ENCODE measurements around a stretch of chr17.

DNA sequence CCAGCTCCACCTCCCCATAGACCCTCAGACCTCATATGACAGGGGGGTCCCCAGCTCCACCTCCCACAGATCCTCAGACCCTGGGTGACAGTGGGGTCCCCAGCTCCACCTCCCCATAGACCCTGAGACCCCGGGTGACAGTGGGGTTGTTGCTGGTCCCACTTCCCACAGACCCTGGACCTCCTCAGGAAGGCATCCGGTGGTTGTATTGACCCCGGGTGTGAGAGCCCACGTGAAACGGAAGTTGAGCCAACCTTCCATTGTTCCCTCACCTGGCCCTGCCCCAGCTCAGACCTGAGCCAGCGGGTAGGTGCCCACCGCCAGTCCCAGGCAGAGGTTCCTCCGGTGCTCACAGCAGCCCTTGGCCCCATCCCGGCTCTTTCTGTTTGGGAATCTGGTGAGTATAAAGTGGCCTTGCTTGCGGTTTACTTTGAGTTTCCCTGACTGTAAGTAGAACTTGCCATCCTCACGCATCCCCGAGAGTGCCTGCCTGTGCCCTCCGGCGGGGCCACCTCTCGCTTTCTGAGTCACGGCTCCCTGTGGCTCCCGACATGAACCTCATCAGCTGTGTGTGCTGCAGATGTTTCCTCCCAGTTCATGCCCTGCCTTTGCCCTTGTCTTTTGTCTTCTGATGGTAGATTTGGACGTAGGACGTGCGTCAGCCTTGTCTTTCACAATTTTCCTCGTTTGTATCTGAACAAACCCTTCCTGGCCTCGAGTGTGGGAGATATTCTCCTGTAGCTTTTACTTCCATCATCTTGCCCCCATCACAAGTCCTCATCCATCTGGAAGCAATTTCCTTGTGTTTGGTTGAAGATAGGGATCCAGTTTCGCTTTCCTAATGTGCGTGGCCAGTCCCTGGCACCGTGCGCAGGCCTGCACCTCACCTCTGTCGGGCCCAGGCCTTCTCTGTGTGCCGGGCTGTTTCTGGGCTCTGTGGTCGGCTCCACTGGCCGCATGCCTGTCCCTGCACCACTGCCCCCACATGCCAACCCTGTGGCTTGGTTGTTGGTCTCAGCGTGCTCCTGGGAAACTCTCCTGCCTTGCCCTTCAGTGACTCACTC lies 75.9 kb downstream of the METRNL start:
- PRO-cap, 4 experiments = peak in 1 of 4 experiments; most common plus-strand start position 644 of the sequence (in 1); most common minus-strand start position 524 of the sequence (in 1)
- RAMPAGE, long total RNA, 2 experiments = no peak in any of the 2 experiments
- RRBS = 85% methylated on average over 7 of the region's 31 CpGs